Pulmonary lymph node (tissue), 1 donor: ENCODE data around the genes MPC2, TIPRL and F5.

DNA sequence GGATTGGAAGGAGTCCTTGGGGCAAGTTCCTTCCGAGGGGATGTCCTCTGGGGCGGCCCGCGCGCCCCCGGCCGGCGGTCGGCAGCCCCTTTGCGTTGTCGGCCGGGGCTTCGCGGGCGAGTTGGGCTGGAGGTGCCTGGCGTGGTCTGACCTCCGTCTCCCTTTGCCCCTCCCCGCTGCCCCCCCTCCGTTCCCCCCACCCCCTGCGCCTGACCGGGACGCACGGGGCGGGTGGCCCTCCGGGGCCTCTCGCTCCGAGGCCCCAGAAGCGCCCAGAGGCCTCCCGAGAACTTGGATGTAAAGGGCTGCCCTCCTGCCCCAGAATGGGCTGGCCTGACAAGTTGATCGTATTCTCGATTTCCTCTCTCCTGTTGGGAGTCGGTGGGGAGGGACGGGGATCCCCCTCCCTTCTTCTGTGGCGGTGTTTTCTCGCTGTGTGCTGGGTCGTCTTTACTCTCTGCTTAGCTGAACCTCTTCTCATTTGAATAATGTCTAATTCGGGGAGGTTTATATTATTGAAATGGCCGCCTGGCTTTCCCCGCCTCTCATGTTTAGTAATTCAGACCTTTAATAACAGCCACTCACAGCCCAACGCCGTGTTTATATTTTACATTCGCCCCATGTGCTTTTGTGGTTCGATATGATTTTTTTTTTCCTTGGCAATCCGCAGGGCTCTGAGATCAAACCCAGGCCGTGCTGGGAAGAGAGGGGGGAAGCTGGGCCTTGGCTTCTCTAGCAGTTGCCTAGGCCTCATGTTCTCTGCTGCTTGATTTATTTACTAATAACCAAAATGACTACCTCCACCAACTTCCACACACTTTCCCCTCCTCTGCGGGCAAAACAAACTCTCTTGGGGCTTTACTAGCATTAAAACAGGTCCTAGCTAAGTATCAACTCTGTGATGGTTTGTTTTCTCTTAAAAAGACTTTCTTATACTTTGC is 1.4 kb downstream of the POU2F1 start:
- PRO-cap: bidirectional peak, plus-strand start at position 286 of the sequence, minus-strand start at position 325 of the sequence; bidirectional peak, plus-strand start at position 689 of the sequence, minus-strand start at position 483 of the sequence

DNA sequence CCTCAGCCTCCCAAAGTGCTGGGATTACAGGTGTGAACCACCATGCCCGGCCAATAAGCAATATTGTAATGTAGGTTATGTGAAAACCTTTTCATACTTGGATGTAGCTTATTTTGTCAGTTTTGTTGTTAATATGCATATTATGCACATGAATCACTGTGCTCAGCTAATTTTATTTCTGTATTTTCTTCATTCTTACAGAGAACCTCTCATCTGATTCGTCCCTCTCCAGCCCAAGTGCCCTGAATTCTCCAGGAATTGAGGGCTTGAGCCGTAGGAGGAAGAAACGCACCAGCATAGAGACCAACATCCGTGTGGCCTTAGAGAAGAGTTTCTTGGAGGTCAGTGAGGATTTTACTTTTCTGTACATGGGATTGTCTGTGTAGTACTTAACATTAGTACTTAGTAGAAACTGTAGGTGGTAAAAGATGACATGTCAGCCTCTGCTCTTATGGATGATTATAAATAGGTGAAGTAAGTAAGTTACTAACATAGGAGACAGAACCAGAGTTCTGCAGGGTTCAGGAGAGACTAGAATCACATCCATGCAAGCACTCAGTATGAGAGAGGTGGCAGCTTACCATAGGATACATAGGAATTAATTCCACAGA is 120.4 kb downstream of the CD247 start:
- PRO-cap: no peak

DNA sequence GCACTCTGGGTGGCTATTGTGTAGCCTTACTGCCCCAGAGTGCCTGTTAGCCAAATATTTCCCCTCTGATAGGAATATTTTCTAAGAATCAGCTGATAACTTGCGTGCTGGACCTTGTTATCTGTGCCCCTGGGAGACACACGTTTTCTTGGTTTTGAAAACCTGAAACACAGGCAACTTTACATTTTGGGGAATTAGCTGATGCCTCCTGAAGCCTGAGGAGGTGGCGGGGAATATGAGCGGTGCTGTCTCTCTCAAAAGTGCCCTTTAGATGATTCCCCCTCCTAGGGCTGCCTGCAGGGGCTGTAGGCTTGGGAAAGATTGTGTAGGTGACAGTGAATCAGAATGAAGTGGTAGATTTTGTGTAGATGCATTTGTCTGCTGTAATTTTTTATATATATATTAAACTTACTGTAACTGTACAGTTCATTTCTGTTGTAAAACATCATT is 91.4 kb downstream of the CD247 start:
- PRO-cap: no peak

DNA sequence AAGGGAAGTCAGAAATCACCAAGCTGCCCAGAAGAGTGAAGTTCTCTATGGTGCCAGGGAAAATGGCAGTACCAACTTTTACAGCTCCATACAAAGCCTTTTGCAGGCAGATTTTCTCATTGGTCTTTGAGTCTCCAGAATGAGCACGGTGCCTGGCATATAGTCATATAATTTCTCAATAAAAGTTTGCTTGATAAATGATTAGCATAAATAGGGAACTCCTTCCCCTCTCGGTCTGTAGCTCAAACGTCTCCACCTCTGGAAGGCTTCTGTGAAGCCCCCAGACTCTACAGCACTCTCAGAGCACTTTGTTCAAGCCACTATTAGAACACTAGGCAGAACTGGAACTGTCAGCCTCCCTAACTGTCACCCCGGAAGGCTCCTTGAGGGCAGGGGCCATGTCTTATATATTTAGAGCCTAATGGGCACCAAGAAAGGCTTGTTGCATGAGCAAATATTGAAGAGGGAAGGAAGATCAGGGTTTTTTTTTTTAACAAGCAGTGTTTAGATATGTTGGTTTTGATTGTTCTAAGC is 3.9 kb downstream of the RCSD1 start:
- PRO-cap: no peak

DNA sequence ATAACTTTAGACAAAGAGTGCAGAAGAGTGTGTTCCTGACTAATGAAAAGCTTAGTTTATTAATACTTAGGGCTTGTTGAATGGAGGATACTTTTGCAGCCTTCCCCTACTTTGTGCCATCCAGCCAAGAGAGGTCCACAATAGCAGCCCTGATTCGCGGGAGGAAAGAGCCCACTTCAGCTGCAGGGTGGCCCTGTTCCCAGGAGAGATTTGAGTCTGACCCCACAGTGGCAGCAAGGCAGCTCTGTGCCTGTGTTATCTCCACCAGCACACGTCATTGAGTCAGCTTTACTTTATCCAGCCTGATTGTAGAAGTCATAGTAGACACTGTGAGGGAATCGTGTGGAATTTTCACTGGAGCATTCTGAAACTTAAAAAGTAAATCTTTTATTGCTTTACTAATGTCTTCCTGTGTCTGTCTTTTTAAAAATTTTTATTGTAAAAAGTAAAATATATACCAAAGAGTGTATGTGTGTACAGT is 35.2 kb downstream of the MPZL1 start:
- PRO-cap: no peak

- PRO-cap: no peak
These were observed 66.1 kb downstream of the MPZL1 start for GRCh38 chr1:167787800-167788441.

GRCh38 chr1:167936451-167937417 is at the start of gene MPC2:
Gene MPC2 (minus strand): TSS chr1:167937072.
- PRO-cap: bidirectional peak, plus-strand start at chr1:167936696, minus-strand start at chr1:167936563; unidirectional peak, plus-strand start at chr1:167937277

DNA sequence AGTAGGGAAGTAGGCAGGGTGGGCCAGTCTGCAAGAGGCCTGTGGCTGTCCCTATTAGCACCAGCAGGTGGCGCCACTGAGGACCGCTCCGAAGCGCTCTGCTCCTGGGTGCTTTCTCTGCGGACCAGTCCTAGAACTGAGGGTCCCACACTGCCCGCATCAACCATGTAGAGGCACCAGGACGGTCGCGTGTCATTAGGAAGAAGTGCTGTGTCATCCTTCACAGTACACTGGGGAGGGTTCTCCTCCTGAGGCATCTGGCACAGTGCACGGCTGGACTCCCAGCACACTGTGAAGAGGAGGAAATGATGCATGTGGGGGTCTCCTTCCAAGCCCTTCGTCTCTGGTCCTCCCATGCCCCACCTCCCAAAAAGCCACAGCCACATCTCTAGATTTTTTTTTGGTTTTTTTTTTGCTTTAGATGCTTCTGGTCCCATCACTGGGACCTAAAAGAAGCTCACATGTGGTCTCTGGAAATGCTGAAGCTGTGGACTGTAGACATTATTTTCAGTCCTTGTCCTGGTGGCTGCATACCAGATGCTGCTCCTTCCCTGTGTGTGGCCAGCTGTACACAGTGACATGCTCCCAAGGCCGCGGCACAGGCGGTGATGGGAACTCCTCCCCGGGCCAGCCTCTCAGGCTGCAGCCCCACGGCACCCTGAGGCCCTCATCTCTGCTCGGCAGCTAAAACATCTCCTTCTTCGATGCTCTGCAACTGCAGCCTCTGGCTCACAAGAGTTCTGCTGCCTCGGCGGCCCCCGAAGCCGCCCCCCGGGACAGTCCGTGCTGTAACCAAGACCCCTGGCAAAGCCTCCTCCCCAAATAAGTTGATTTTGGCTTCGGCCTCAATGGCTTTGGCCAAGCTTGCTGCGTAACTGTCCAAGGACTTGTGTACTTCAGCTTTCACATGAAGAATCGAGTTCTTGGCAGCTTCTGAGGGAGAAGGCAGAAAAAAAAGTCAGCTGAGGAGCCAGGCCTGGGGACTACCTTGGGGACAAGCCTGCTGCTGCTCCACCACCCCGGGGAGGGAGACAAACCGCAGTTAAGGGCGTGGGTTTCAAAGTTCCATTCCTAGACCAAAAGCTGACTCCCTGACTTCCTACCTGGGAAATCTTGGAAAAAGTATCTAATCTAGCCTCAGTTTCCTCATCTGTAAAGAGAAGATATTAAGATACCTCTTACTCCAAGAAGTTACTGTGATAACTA is 51.5 kb downstream of the GPR161 start:
- PRO-cap: no peak

DNA sequence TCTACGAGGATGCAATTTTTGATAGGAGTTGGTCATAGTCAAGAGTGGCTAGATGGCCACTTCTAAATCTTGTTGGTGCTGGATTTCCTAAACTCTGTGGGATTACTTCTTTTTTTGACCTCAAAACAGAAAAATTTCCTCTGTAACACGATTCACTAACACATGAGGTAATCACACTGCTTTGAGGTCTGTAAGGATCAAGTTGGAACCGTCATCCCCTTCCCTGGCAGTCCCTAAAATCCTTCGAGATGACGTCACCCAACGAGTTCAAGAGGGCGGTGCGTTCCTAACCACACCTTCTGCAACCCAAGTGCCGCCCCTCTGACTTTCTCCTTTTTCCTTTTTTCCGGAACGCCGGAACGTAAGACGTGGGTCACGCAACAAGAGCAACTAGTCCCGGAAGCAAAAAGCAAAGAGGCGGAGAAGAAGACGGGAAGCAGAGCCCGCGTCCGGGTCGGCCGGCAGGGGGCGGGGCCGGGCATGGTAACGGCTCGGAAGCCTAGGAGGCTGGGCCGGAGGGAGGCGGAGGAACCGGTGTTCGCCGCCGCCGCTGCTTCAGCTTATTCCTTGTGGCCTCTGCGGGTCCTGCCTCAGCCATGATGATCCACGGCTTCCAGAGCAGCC is at the start of gene TIPRL:
Gene TIPRL, plus strand, starts transcription at position 481 of the 624 bp plus-strand sequence.
- PRO-cap: bidirectional peak, plus-strand start at position 412 of the sequence, minus-strand start at position 308 of the sequence

- PRO-cap: no peak
These were observed 5.8 kb downstream of the TIPRL start for GRCh38 chr1:168184684-168184929.

GRCh38 chr1:168354979-168355283 is 74.3 kb downstream of the TBX19 start:
- PRO-cap: no peak

DNA sequence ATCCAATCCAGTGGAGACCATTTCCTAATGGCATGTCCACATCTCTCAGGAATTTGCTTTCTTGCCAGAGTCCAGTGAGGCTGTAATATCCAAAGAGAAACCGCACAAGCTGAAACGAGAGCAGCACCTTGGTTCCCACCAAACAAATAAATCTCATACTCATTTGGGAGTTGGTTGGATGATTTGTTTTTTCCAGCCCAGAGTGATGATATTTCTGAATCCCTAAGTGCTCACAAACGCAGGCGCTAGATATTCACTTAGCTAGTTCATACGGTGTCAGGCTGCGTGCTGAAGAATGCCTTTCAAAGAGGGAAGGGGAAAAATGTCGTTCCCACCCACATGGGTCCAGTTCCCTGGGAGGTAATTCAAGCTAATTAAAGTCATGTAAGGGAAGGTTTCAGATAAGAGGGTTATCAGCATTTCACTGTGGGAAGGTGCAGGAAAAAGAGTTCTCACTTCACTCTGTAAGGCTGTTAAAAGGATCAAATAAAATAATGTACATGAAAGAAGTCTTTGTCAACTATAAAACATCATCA is 19.5 kb downstream of the DPT start:
- PRO-cap: no peak

DNA sequence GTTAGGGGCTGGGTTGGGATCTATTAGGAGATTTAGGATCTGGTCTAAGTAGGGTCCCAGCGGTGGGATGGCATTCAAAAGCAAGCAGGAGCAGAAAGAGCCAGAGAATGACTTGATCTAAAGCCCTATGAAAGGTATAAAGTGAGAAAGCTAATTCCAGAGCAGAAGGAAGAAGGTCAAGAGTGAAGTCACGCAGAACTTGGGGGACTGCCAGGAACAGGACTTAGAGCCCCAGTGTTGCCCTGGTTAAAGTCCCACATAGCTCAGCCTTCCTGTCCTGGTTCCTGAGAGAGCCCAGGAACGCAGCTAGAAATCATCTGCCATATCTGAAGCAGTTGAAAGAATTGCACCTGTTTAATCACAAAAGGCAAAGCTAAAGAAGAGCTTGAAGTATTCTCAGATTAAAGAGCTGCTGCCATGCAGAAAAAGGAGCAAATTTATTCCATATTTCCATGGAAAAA is 160.6 kb upstream of the ATP1B1 start:
- PRO-cap: no peak

- PRO-cap: no peak
These were observed 59.2 kb upstream of the ATP1B1 start for GRCh38 chr1:169047278-169047770.

DNA sequence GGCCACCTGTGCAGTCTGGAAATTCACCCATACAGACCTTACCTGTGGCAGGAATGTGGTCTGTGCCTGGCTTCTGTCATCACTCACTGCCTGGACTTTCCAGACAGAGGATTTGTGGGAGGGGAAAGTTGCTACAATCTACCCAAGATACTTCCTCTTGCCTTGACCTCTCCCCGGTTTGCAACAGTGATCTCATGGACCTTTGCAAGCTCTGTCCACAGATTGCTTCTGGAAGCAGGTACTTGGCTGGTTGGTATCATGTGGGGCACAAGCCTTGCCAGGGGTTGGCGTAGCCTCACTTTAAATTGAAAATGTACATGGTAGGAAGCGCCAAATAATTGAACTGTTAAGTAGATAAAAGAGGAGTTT is 58.3 kb upstream of the ATP1B1 start:
- PRO-cap: no peak

DNA sequence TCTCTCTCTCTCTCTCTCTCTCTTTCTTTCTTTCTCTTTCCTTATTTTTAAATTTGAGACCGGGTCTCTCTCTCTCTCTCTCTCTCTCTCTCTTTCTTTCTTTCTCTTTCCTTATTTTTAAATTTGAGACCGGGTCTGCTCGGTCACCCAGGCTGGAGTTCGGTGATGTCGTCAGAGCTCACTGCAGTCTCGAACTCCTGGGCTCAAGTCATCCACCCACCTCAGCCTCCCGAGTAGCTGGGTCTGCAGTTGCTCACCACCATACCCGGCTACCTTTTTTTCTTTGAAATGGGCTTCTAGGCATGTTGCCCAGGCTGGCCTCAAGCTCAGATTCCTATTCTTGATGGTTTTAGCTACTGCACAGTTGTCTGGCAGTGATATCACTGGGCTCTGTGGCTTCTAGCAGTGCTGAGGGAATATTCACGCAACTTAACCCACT is 50.9 kb upstream of the ATP1B1 start:
- PRO-cap: unidirectional peak, minus-strand start at position 77 of the sequence

DNA sequence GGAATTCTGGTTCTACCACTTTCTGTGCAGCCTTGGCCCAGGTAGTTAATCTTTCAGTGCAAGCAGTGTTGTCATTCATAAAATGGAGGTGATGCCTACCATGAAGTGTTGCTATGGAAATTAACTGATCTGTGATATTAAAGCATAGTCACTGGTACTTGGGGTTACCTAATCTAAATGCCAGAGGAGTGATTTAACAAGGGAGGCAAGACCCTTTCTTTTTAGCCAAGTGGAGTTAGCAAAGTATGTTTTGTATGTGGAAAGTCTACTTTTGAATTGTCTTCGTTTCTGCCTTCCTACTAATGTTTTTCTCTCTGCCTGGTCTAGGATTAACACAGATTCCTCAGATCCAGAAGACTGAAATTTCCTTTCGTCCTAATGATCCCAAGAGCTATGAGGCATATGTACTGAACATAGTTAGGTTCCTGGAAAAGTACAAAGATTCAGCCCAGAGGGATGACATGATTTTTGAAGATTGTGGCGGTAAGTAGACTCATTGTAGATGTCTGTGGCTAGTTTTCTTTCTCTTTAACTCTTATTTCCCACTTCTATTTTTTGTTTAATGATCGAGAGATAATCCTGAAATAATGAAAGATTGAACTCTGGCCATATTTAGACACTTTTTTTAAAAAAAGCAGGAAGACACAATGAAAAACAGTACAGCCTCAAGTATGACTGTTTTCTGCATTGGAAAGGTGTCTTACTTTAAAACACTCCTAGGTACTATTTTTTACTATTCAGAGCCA is 18.2 kb downstream of the ATP1B1 start:
- PRO-cap: no peak

DNA sequence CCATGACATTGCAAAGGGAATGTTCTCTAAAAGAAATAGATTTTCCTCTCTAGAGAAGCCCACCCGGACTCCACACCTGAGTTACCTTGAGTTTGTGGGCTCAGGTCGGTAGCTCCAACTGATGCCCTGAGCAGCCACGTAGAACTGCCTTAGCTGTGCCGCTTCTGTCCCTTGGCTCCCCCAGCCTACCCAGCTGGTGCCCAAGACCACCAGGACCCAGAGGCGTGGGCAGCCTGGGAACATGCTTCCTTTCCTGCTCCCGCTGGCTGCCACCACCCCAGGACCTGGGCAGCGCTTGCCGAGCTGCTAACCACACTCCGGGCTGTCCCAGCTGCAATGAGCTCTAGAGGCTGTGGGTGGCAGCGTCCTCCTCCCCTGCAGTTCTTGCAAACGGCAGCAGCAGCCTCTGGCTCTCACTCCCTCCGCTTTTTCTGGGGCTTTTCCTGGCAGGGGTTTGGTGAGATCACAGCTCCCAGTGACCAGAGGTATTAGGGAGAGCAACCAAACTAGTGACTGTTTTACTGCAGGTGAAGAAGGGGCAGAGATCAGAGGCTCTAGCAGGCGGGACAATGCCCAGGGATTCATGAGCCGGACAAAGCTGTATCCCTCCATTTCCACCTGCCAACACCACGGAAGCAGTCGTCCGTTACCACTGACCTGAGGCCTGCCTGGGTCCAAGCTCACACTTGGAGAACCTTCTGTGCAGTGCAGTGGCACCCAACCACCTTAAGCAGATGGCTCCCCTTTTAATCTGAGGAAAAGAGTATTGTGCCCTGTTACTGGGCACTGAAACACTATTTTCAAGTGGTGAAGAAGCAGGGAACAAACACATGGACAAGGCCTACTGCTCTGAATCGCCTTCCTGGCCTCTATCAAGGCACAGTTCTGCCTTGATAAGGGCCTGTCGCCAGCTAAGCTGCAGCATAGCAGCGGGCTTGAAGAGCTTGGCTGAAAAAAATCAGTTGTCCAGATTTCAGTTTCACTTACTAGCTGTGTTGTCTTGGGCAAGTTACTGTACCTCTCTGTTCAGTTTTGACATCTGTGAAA is at the start of gene F5:
Gene F5, minus strand, starts transcription at position 338 of the 1,047 bp plus-strand sequence.
- PRO-cap: bidirectional peak, plus-strand start at position 380 of the sequence, minus-strand start at position 386 of the sequence

DNA sequence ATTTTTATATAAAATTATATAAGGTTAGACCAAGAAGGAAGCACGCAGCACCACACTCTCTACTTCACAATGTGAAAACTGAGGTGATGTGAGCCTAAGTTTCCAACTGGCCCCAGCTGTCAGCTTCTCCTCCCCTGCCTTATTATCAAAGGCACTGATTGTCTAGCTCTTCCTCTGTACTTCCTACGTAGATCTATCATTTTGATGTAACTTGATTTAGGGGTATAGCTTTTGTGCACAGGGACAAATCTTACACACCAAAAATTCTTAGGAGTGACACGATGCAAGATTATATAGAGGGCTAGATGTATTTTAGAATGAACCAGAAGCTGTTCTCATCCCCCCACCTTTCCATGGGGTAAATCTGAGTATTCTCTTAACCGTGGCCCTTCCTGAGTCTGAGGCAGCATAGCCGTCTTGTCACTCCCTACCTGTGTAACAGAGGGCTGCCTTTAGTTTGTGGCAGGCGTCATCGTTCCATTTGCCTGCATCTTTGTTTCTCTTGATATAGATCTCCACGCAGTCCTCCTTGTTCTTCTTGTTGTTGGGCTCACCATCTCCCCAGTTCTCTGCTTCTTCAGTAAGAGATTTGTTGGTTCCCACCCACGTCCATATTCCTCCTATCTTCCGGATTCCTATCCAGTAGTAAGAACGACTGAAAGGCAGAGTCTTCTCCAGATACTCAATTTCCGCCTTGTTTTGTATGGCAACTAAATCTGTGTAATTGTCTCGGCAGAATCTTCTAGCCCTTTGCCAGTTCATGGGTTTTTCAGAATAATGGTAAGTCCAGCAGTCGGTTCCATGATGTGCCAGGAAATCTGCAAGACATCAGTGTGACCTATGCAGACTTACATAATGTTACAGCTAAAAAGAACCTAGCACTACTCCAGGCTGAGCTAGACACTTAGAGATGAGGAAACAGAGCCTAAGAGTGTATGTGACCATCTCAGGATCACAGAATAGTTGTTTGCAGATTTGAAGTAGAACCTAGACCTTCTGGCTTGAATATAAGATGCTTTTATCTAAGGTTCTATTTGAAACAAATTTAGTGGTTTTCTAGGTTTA is 3.1 kb downstream of the SELL start:
- PRO-cap: unidirectional peak, minus-strand start at position 68 of the sequence; unidirectional peak, minus-strand start at position 141 of the sequence; bidirectional peak, plus-strand start at position 532 of the sequence, minus-strand start at position 426 of the sequence; bidirectional peak, plus-strand start at position 899 of the sequence, minus-strand start at position 696 of the sequence

GRCh38 chr1:169765900-169766498 is 28.7 kb downstream of the METTL18 start:
- PRO-cap: no peak